Sigmoid colon (tissue), 4 donors: ENCODE measurements around a stretch of chr2.

- PRO-cap: no peak
- RAMPAGE, long total RNA, 4 experiments: no peak in any of the 4 experiments
These were observed 35.9 kb downstream of the AFF3 start for GRCh38 chr2:100106226-100107069.

DNA sequence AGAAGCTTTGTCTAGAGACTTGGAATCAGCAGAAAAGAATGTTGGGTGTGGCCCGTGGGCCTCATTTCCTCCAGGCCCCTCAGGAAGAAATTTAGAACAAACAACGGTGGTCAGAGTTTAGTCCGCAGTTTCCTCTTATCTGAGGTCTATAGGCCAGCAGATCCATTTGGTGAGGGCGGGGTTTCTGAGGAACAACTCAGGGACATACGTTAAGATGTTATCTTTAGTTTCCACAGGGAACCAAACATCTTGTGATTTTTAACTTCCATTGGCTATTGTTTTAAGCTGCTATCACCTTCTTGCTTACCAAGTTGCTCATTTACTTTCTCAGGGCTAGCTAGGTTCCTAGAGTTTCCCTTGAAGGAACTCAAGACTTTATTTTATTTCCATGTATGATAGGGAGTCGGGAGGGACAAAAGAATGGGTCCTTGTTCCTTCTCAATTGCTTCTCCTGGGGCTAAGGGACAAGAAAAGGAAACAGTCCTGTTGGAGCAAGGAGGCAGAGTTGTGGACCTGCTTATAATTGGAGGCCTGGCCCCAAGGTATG lies 51.1 kb upstream of the AFF3 start:
- PRO-cap: no peak
- RAMPAGE, long total RNA, 4 experiments: no peak in any of the 4 experiments

- PRO-cap: no peak
- RAMPAGE, long total RNA, 4 experiments: no peak in any of the 4 experiments
These were observed 55.2 kb upstream of the AFF3 start for GRCh38 chr2:100197505-100198046.

GRCh38 chr2:100272560-100273443 lies 49.5 kb downstream of the LONRF2 start:
- PRO-cap: no peak
- RAMPAGE, long total RNA, 4 experiments: no peak in any of the 4 experiments

DNA sequence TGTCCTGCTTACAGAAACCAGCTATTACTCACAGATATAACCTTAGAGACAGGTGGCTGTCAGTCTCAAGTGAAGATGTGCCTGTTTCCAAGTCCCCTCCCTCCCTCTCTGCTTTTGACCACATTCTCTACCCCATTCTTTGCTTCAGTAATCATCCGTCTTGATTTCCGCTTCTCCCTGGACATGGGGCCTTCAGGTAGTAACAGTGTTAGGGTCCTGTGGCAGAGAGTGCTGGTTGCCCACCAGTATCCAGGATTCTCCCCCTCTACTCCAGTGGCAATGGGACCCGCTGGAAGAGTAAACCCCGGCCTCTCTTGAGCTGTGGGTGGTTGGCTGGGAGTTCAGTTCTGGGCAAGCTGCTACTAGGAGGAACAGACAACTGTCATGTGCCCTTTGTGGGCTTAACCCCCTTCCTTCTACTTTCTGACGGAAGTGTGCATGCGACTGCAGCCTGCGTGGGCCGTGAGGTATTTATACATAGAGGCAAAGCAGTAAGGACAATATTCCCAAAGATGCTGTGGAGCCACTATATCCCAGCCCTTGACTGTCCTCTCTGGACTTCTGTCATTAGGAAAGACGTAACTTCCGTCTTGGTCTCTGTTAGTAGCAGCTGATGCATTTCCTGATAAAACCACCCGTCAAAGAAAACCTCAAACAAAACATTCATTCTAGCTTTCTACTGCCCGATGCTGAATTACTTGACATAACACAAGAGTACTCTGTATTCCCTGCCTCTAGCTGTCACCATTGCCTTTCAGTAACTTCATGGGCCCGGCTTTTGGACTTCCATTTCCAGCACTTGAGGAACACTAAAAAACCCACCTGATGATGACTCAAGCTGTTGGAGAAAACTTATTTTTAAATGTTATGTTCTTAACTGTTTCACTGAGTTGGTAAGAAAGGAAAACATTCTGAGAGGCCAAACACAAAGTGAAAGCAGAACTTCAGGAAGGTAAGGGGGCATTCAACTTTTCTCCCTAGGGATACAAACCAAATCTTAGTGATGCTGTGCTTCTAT lies 18.0 kb downstream of the PDCL3 start:
- PRO-cap: no peak
- RAMPAGE, long total RNA, 4 experiments: no peak in any of the 4 experiments

- PRO-cap: no peak
- RAMPAGE, long total RNA, 4 experiments: no peak in any of the 4 experiments
These were observed 12.9 kb downstream of the NPAS2 start for GRCh38 chr2:100832764-100833284.

DNA sequence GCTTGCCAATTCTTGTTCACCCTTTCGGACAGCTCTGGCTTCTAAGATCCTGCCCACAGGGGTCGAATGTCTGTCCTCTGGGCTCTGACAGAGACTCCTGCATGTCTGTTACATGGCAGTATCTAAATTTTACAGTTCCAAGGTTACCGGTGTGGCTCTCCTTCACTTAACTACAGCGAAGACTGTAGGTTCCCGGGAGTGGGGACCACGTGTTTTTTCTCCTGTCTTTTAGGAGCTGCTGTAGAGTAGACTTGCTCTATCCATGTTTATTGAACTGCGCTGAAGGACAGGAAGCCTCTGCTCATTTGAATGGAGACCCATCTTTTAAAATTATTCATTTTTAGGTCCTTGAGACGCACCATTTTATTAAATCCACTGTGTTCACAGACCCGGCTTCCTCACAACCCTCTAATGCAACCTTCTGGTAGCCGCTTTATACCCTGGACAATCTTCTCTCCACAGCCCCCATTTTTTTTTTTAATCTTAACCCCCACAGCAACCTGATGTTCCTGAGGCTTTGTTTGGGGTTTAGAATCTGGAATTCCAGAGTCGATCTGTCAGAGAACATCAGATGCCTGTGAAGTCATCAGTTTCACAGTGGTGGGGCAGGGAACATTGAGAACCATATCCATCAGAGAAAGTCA lies 20.3 kb downstream of the NPAS2 start:
- PRO-cap: no peak
- RAMPAGE, long total RNA, 4 experiments: no peak in any of the 4 experiments

- PRO-cap: no peak
- RAMPAGE, long total RNA, 4 experiments: start-site peak on the plus strand in 1 of 4 experiments, at chr2:100925161-100925366 at its widest, 17 reads per replicate
These were observed 77.1 kb upstream of the RPL31 start for GRCh38 chr2:100924690-100925602.

DNA sequence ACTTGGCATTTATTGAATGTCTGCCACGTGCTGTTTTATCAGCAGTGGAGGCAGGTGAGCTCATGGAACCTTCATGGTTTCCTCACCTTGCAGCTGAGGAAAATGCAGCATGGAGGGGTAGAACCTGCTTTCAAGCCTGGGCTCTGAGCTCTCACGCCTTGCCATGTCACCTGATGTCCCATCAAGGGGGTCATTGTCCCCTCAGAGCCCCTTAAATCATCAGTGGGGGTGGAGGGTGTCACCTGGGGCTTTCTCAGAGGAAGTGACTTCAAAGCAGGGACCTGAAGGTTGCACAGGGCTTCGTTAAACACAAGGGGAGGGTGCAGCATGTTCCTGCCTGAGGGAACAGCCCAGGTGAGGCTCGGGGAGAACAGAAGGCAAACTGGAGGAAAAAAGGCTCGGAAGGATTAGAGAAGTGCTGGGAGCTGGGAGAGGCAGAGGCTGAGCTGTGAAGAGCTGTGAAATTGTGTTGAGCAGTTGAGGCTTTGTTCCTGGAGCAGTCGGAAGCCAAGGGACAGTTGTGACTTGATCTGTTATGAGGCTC lies 55.9 kb upstream of the RPL31 start:
- PRO-cap: no peak
- RAMPAGE, long total RNA, 4 experiments: no peak in any of the 4 experiments

- PRO-cap: no peak
- RAMPAGE, long total RNA, 4 experiments: no peak in any of the 4 experiments
These were observed 63.1 kb downstream of the RPL31 start for GRCh38 chr2:101064844-101065892.

GRCh38 chr2:101120154-101121171 lies 30.7 kb downstream of the TBC1D8 start:
- PRO-cap: bidirectional peak, plus-strand start at chr2:101120825, minus-strand start at chr2:101120682
- RAMPAGE, long total RNA, 4 experiments: no peak in any of the 4 experiments

DNA sequence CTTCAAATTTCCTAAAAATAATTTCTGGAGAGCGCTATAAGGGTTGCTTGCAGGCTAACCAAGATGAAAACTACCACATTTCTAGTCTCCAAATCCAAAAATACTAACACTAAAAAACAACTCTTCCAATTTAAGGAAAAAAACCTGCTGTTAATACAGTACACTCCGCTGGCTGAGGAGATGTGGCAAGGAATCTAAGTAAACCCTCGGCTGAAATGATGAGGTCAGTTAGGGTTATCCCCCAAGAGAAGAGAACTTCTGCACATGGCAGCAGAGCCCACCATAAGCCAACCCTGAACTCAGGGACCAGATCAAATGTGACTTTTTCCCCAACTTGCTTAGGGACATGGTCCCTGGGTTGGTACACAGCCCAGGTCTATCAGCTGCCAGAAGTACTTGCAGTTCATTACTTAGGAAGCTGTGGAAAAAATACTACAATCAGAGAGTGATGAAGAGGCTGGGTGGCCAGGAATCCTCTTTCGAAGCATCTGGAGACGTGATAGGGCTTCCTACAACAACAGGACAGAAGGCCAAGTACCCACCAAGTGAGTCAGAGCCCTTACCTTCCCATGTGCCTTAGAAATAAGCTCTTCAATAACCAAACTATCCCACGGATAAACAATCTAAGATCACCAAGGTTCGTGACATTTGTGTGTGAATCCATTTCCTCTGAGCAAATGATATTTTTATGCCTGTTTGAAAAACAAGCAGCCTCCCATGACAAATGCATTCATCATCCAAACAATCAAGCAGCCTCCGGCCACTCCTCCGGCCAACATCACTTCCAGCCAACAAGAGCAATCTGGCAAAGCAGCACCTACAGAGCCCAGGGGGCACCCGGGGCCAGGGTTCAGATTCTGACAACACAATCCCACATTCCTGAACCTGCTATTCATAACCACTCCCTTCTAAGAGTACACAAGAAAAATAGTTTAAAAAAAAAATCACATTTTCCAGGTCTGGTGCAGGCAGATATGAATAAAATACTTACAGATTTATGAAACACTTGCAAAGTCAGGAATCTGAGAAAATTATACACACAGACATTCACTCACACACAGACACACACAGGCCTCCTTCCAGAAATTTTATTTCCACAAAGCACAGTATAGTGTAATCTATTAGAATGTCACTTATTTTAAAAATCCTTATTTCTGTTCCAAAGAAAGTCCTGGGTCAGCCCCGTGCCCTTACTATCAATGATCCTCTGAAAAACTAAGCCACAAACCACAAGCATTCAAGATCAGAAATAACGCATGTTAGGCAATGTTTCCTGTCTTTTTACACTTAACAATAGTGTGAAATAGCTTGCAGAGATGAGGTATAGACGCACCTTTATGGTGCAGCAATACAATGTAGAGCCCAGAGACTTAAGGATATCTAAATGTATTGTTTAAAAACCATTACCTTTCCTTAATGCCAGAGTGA lies 26.3 kb downstream of the TBC1D8 start:
- PRO-cap: bidirectional peak, plus-strand start at position 791 of the sequence, minus-strand start at position 679 of the sequence
- RAMPAGE, long total RNA, 4 experiments: no peak in any of the 4 experiments

- PRO-cap: no peak
- RAMPAGE, long total RNA, 4 experiments: no peak in any of the 4 experiments
These were observed 22.7 kb upstream of the TBC1D8 start for GRCh38 chr2:101173818-101174397.

- PRO-cap: no peak
- RAMPAGE, long total RNA, 4 experiments: no peak in any of the 4 experiments
These were observed 20.8 kb upstream of the CNOT11 start for GRCh38 chr2:101231910-101232318.

DNA sequence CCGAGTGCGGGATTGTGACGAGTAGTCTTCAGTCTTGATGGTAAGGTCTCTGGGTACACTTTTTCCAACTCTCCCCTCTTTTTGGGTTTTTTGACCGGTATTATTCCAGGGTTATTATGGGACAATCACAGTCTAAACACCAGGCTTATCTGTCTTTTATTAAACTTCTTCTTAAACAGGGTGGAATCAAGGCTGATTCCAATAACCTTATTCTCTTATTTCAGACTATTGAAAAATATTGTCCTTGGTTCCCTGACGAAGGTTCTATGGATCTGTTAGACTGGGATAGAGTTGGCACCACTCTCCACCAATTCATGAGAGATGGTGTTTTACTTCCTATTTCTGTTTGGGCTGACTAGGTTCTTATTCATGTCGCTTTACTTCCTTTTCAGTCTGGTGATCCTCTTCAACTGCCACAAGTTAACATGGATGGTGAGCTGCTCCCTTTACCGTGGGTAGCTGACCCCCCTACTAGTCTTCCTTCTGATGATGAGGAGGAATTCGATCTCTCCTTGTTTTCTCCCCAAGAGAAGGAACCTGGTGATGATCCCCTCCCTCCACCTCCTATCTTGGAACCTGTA lies 13.8 kb upstream of the CNOT11 start:
- PRO-cap: no peak
- RAMPAGE, long total RNA, 4 experiments: no peak in any of the 4 experiments

- PRO-cap: no peak
- RAMPAGE, long total RNA, 4 experiments: no peak in any of the 4 experiments
These were observed 74.4 kb upstream of the MAP4K4 start for GRCh38 chr2:101622935-101623697.

DNA sequence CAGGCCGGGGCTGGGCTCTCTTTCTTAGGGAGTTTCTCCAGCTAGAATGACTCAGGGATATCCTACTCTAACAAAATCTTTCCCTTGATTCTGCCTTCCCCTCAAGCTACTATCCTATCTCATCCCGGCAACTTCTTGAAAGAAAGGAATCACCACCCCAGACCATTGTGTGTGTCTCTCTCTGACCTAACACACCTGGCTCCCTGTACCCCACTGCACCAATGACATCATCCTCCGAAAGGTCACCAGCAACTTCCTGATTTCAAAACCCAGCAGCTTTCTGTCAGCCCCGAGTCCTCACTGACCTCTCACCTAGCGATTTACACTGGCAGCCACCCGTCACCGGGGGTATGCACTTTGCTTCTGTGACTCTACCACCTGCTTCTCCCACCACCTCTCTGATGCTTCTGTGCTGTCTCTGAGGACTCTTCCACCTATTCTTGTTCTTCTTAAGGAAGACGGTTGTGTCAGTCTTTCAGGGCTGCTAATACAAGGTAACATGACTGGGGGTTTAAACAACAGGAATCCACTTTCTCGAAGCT lies 72.0 kb upstream of the MAP4K4 start:
- PRO-cap: no peak
- RAMPAGE, long total RNA, 4 experiments: no peak in any of the 4 experiments

- PRO-cap: no peak
- RAMPAGE, long total RNA, 4 experiments: no peak in any of the 4 experiments
These were observed 41.6 kb downstream of the IL1R2 start for GRCh38 chr2:102033342-102033871.

- PRO-cap: no peak
- RAMPAGE, long total RNA, 4 experiments: no peak in any of the 4 experiments
These were observed 58.1 kb downstream of the IL1R2 start for GRCh38 chr2:102049623-102050541.

DNA sequence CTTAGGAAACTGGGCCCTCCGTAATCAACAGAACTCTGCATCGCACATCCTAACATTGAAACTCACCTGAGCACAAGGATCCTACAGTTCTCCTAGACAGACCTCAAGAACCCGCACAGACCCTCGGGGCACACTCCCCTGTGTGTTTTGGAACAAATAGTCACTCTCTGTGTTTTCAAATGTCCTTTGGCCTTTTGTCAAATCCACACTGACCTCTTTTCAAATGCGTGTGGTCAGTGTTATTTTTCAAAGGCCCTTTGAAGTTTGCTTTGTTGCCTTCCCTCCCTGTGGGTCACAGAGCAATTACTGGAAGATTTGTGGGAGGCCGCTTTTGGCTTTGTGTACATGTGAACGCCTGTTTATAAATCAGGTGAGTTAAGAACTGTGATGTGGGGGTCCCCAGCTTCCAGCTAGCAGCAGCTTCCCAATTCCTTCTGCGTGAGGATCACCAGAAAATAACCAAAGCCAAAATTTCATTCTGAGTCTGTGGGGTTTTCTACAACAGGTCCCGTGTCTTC lies 66.1 kb downstream of the IL1R2 start:
- PRO-cap: no peak
- RAMPAGE, long total RNA, 4 experiments: no peak in any of the 4 experiments